Left common carotid artery plus branches (tissue), 1 donor: ENCODE results near the genes CYP2C19, ENTPD1, ZNF518A and OPALIN.

GRCh38 chr10:94268659-94269182 is 94.0 kb downstream of the NOC3L start:
- PRO-cap, result no peak

DNA sequence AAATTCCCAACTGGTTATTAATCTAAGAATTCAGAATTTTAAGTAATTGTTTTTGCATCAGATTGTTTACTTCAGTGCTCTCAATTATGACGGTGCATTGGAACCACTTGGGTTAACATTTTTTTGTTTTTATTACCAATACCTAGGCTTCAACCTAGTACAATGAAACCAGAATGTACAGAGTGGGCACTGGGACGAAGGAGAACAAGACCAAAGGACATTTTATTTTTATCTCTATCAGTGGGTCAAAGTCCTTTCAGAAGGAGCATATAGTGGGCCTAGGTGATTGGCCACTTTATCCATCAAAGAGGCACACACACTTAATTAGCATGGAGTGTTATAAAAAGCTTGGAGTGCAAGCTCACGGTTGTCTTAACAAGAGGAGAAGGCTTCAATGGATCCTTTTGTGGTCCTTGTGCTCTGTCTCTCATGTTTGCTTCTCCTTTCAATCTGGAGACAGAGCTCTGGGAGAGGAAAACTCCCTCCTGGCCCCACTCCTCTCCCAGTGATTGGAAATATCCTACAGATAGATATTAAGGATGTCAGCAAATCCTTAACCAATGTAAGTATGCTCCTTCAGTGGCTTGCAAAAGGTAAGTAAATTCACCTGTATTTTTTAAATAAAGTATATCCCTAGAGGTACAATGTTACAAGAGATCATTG is at the start of gene CYP2C19:
Gene CYP2C19 (plus strand): TSS at position 370 of the 663 bp plus-strand sequence.
- PRO-cap, result no peak

- PRO-cap, result no peak
These were observed 26.7 kb downstream of the PDLIM1 start for GRCh38 chr10:95263740-95264770.

GRCh38 chr10:95268302-95268917 is 22.4 kb downstream of the PDLIM1 start:
- PRO-cap, result no peak

DNA sequence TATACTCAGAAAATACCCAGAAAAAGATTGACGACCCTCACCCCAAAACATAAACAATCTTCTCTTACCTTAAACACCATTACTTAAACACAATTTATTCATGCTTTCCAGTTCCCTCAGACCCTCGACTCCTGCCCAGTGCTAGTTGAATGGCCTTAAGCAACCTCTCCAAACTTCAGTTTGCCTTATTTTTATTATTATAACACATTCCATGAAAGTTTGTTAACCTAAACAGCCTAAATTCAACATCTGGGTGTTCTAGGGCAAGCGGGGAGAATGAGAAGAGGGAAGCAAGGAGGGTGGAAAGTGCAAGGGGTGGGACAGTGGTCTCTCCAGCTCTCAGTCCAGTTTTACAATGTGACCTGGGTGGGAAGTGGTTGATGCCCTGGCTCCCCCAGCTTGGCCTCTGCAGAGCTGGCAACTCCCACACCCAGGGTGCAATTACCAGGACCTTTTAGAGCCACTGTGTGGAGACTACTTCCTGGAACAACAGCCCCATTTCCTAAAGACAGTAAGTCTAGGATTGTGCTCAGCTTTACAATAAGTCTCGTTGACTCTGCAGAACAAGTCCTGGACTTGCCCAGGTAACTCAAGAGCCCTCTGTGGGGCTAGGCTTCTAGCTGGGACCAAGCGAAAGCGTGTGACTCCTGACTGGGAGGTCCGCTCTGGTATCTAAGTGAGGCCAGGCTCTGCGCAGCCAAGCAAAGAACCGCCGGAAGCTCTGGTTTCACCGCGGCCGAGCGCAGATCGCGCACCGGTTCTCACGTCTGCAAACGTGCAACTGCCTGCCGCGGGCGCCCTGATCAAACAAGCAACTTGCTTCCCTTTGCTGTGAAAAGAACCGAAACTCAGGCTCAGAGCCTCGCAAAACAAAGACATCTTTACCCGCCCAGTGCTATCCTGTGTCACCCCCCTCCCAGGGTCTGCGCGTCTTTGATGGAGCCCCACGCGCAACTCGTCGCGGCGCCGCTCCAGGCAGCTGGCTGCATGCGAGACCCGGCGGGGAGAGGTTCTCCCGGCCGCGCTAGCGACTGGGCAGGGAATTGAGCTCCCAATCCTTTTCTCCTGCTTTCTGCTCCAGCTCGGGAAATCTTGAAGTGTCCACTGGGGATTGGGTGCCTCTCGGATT is 4.2 kb upstream of the PDLIM1 start:
- PRO-cap, result no peak

GRCh38 chr10:95351060-95351335 is 60.2 kb upstream of the PDLIM1 start:
- PRO-cap, result no peak

- PRO-cap, result no peak
These were observed 64.7 kb upstream of the PDLIM1 start for GRCh38 chr10:95355498-95355850.

GRCh38 chr10:95469302-95469772 is 91.8 kb downstream of the SORBS1 start:
- PRO-cap, result no peak

GRCh38 chr10:95538910-95539397 is 22.2 kb downstream of the SORBS1 start:
- PRO-cap, result no peak

GRCh38 chr10:95755890-95756259 is at the start of gene ENTPD1:
ENTPD1 (plus strand) TSS chr10:95756163.
- PRO-cap, result unidirectional peak, plus-strand start at chr10:95756163

DNA sequence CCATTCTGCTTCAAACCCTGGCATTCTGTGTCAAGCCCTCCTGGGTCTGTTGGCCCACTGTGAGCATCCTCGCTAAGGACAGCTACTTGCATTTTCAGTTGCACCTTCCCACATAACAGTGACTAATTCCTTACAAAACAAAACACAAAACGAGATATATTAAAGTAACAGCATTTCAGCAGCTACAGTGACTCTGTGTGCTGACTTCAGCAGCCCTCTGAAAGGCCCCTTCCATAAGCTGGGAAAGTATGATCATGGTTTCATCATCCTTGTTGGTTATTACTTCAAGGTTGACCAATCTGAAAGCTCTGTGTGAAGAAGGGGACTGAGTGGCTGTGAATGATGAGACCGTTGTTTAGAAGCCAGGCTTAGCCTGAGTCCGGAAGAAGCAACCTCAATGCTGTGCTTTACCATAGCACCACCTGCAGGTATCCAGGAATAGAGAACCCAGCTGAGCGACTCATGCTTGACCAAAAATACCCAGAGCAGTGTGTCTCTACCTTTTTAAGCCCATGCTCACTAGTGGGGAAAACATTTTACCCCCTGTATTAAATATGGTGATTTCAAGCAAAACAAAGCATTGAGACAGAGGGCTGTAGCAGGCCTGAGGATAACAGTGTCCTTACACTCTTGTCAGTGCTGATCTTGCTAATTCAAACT is 42.7 kb upstream of the CC2D2B start:
- PRO-cap, result no peak

- PRO-cap, result bidirectional peak, plus-strand start at chr10:96130056, minus-strand start at chr10:96129961
These were observed at the start of gene ZNF518A for GRCh38 chr10:96129820-96130628. ZNF518A (plus strand) TSS chr10:96130297.

DNA sequence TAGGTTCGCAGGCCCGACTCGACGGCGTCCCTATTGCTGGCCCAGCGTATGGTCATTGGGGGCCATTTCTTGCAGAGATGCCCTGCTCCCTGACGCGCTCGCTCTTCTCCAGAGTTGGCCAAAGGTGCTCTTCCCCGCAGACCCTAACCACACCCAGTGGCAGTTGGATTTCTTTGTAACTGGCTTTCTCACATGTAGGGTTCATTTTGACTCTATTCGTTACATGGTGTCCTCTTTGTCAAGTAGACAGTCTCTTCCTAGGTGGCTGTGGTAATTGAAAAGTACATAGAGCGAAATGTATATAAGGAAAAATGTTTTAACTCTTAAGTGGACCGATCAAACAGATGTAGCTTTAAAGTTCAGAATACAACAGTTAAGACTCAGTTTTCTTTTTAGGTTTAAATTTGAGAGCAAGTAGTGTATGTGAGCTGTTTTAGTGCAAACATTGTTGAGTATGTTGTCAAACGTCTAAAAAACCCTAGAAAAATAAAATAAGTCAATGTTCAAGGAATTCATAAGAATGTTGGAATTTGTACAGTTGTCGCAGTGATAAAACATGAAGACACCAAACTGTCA is 620 bp downstream of the ZNF518A start:
- PRO-cap, result no peak

- PRO-cap, result no peak
These were observed 27.0 kb downstream of the BLNK start for GRCh38 chr10:96244256-96244929.

DNA sequence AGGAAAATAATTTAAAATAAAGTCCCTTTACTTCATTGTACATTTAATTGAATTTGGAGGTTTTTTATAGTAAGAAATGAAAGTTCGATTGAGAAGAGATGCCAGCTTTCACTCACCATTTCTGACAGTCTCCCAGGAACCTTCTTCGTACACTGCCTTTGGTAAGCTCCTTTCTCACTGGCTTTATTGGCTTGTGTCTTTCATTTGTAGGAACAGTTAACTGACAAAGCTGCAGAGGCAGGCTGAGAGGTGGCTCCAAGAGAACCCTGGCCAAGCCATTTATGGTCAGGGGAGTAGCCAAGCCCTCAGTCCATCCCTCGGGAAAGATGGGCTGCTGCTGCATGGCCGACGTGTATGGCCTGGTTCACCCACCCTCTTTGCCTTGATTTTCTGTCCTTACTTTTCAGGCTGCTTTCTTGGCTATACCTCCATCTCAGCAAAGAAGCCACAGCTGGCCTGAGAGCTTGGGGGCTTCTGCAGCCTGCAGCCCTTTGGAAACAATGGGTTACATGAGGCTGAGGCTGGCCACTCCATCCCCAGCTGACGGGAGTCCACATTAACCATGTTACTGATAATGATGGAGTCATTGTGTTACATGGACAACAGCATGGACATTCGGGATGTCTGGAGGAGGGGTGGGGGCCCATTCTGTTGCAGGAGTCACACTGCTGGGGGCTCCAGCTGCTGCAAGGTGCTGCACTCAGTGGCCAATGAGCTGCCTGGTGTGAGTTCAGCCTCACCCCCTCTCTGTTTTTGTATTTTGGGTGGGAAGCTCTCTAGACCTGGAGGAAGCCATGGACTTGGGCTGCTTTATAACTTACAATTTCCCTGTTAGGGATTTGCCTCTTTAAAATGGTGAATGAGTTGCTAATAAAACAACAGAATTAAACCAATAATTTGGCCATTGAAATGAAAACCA is at the start of gene OPALIN:
Gene OPALIN (minus strand): TSS at position 225 of the 919 bp plus-strand sequence.
- PRO-cap, result no peak

DNA sequence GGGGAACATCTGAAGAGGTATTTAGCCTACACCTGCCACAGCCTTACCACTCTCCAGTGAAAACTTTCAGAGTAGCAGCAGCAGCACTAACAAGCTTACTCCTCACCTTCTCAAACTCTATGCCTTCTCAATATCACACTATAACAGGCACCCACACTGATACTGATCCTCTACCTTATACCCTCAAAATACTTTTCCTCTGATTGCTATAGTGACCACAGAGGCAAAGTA is 35.2 kb upstream of the TLL2 start:
- PRO-cap, result no peak

- PRO-cap, result no peak
These were observed 35.7 kb downstream of the TM9SF3 start for GRCh38 chr10:96551206-96551491.

DNA sequence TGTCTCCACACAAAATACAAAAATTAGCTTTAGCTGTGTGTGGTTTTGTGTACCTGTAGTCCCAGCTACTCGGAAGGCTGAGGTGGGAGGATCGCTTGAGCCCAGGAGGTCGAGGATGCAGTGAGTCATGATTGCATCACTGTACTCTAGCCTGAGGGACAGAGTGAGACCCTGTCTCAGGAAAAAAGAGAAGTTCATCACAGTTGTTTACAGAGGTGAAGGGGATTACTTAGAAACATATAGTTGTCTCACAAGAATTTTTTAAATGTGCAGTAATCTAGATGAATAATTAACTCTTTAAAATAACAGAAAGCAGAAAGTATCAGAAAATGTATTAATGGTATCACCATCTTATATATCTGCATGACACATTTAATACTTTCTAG is 8.9 kb downstream of the LCOR start:
- PRO-cap, result no peak

GRCh38 chr10:97256380-97256803 is 36.0 kb downstream of the ARHGAP19 start:
- PRO-cap, result no peak

DNA sequence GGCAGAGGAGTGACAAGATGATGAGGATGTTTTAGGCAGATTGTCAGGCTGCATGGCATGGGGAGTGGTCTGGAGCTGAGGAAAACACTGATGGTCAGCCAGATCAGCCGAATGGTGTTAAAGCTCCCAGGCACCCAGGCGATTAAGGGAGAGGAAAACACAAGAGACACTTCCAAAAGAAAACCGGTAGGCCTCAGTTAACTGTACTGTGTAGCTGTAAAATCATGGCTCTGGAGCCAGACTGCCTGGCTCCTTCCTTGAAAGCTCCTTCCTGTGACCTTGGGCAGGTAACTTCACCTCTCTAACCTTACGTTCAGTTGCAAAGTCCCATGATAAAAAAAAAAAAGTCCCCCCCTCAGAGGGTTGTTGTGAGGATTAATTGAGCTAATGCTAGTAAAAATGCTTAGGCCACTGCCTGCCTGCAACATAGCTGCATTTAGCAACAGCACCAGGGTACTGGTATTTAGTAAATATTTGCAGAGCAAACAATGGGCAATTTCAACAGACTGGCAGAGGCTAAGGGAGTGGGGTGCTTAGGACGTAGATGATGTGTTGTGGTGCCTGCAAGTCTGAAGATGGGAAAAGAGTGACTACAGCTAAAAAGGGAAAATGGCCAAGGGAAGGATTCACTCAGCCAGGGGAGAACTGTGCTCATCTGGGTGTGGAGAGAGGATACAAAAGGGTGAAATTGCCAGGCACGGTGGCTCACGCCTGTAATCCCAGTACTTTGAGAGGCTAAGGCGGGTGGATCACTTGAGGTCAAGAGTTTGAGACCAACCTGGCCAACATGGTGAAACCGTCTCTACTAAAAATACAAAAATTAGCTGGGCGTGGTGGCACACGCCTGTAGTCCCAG is 6.7 kb downstream of the FRAT2 start:
- PRO-cap, result no peak